Bronchial lymph node (tissue), 1 donor: ENCODE results near the genes GLS2 and PRIM1.

DNA sequence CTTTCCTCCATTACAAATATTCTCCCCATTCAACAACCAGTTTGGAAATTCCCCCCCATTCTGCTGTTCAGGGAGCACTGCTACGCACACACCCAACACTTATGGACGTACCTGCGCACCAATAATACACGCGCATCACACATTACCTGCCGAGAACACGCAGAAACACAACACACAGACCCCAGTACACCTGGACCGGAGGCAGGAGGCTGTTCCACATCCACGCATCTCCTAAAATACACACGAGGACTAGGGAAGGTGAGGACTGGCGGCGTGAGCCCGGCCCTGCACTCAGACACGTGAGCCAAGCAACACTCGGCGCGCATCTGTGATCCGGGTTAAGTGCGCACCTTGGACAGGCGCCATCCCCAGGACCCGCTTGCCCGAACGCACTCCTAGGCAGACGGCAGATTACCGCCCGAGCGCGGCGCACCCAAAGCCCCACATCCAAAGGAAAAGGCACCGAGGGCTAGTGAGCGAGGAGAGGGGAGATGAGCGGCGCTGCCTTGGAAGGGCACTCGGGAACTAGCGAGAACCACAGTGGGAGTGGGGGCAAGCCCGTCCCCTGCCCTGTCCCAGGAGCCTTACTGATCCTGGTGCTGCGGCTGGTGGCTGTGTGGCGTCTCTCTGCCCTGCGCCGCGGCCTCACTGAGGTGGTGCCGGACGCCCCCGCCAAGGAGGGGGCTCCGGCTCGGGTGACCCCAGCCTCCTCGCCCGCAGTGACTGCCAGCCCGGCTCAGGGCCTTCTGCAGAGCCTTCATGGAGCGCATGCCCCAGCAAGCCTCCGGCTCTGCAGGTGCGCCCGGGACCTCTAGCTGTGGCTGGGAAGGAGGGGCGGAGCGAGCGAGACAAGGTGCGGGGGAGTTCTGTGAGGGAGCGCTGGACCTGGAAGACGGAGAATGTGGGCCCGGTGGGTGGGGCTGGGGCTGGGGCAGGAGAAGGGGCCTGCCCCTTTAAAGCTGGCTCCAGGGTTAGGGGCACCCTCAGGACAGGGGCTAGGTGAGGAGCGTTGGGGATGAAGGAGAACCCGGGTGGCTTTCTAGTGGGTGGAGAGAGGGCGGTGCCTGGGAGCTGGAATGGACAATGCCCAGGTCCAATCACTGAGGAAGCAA lies at the start of gene GLS2:
GLS2 (minus strand) TSS at position 813 of the 1,112 bp plus-strand sequence.
- PRO-cap = unidirectional peak, minus-strand start at position 792 of the sequence; bidirectional peak, plus-strand start outside the sequence, minus-strand start at position 1,033 of the sequence

DNA sequence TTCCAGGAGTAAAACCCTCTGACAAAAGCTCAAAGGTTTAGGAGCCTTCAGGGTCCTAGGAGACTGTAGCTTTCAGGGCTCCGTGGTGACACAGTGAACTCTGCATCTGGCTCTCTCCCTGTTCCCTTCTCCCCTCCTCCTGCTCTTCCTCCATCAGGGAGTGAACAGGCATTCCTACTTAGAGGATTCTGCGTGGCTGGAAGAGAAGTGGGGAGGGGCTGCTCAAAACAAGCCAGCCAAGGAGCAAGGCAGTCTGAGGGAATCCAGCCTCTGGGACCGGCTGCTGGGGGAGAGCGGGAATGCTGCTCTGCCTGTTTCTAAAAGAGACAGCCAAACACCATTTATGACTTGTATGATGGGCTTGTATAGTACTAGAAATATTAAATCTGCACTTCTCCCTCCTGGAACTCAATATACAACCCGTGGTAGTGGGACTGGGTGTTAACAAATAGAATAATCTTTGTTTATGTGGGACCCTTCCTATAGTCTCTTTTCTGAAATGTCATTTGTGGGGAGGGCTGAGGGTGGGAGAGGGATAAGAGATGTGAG lies 49.6 kb downstream of the RBMS2 start:
- PRO-cap = no peak

DNA sequence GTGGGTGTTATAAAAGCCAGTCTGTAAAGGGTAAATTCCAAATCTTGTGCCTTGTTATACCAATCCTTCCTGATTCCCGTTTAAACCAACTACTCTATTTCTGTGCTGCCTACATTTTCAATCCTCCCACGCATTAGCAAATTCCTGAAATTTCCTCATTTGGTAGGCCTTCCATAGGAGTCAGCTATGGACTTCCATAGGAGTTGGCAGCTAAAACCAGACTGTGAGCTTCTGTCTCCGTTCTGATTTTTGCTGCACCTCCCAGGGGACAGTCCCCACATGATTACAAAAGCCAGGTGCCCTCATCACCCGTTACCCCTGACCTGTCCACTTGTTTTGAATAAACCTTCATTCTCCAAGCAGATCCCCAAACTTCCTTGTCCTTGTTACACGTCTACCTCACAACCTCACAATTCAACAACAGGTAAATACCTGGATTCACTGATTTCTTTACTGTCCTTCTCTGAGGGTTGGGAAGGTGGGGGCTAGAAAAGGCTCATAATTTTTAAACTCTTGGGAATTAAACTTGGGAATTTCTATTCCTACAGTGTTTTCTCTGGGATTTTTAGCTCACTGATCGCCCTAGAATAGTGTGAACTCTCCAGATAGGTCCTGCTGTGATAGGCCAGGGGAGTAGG lies 35.6 kb downstream of the BAZ2A start:
- PRO-cap = no peak

DNA sequence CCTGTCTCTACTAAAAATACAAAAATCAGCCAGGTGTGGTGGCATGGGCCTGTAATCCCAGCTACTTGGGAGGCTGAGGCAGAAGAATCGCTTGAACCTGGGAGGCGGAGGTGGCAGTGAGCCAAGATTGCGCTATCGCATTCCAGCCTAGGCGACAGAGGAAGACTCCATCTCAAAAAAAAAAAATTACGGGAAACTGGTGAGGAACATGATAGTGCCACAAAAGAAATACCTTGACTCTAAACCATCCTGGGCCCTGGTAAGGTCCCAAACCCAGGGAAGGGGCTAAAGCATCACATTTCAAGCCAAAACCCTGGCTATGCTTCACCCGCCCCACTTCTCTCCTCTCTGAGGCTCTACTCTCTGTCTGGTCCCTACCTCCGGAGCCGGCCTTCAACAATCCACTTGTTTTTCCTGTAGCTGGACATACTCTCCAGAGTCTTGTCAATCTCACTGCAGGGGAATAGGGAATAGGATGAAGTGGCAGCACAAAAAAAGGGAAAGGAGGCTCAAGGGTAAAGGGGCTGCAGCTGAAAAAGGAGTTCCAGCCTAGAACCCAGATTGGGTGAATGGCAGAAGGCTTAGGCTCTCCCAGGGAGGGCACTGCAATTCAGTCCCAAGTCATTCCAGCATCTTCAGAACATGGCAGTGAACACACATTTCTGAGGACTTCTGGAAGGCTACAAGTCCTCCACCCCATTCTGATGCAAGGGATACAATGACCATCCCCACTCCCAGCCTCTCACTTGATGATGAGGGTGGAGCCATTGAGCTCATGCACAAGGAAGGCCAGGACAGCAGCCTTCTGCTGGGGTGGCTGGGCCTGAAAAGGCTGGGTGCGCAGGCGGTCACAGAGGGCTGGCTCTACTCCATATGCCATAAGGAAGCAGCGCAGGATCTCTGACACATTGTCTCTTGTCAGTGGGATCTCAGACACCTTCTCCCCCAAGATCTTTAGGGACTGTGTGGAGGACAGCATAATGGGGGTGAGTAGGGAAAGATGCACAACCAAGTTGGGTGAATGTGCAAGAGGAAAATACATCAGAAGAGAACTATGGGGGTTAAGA lies 26.0 kb downstream of the BAZ2A start:
- PRO-cap = no peak

DNA sequence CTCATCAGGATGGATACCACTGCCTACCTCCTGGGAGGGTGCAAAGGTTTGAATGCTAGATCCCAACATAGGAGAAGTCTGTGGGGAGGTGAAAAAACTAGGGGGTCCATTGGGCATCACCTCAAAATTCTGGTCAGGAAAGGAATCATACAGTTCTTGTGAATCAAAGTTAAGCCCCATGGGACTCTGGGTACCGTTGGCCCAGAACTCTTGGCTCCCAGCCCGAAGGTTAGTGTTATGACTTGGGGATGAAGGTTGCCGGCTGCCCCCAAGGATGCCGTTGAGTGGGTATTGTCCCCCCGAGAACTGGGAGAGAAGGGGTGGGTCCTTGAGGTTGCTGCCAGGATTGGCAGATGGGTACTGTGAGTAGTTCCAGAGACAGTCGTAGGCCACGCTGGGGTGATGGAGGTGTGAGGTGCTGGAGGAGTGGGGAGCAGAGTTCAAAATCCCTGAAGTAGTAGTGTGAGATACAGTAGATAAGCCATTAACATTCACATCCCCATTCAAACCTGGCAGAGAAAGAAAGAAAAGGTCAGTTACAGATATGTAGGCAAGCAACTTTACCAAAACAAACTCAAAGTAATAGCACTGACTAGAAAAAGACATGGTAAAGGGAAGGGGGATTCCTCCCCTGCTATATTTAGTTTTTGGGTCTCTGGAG lies 14.9 kb downstream of the BAZ2A start:
- PRO-cap = no peak

GRCh38 chr12:56635449-56635820 lies 5.3 kb upstream of the BAZ2A start:
- PRO-cap = unidirectional peak, minus-strand start at chr12:56635641; unidirectional peak, minus-strand start at chr12:56635685

GRCh38 chr12:56751725-56752628 lies at the start of gene PRIM1:
Gene PRIM1, minus strand, starts transcription at chr12:56752323.
- PRO-cap = bidirectional peak, plus-strand start at chr12:56751937, minus-strand start at chr12:56751785; bidirectional peak, plus-strand start at chr12:56752453, minus-strand start at chr12:56752372

- PRO-cap = no peak
Observed at GRCh38 chr12:56760544-56760854, 2.6 kb upstream of the HSD17B6 start.

- PRO-cap = no peak
Observed at GRCh38 chr12:56988303-56988757, 6.0 kb upstream of the GPR182 start.

DNA sequence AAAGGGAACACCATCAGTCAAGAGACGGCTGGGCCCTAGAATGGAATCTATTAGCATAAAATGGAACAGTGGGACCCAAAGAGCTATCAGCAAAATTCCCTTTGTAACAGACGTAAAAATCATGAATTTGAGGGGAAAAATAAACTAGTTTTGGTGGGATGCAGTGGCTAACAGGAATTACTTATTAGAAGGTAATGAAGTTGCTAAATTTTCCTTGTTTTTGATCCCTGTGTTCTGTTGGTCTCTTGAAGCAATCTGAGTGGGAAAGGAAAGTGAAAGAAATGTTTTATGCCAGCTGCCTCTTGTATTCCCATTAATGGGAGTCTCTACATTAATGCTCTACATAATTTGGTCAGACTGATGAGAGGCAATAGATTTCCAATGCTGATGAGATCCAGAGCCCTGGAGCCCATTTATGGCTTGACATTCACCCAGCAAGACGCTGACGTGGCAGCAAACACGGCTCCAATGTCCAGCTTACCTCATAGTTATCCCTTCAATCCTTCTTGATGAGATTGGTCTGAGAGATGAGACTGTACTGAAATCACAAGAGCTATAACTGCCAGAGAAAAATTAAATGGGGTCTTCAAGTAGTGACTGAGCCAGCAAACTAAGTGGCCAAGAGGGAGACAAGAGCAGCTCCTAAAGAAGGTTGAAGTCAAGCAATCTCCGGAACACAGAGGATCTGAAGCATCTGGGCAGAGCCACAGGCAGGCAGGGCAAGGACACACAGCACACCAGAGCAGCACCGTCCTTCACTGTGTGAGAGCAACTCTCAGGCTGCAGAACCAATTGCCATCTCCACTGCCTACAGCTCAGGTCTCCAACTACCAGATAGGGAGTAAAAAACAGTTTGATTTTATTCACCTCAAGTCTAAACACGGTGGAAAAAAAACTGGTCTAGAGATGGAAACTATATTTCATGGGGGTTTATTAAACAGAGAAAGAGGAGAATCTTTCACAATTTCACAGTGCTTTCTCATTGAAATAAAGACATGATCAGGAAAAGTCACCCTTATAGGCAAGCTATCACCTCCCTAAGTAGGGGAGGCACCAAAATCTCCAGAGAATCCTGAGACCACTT lies 7.2 kb upstream of the MYO1A start:
- PRO-cap = no peak

GRCh38 chr12:57094456-57095330 lies 5.8 kb downstream of the NAB2 start:
- PRO-cap = no peak

GRCh38 chr12:57095331-57095581 lies 6.3 kb downstream of the NAB2 start:
- PRO-cap = no peak

DNA sequence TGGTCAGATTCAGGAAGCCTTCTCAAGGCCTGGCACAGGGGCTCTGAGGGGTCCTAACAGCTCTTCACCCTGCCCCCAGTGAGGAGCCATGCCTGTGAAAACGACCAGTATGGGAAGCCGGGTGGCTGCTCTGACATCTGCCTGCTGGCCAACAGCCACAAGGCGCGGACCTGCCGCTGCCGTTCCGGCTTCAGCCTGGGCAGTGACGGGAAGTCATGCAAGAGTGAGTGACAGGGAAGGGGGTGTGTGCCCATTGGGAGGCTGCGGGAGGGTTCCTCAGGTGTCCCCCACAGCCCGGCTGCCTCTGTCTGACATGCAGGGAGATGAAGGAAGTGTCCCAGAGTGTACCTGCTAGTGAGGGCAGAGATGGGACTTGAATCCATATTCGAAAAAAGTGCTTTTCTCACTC lies 28.4 kb downstream of the LRP1 start:
- PRO-cap = no peak

DNA sequence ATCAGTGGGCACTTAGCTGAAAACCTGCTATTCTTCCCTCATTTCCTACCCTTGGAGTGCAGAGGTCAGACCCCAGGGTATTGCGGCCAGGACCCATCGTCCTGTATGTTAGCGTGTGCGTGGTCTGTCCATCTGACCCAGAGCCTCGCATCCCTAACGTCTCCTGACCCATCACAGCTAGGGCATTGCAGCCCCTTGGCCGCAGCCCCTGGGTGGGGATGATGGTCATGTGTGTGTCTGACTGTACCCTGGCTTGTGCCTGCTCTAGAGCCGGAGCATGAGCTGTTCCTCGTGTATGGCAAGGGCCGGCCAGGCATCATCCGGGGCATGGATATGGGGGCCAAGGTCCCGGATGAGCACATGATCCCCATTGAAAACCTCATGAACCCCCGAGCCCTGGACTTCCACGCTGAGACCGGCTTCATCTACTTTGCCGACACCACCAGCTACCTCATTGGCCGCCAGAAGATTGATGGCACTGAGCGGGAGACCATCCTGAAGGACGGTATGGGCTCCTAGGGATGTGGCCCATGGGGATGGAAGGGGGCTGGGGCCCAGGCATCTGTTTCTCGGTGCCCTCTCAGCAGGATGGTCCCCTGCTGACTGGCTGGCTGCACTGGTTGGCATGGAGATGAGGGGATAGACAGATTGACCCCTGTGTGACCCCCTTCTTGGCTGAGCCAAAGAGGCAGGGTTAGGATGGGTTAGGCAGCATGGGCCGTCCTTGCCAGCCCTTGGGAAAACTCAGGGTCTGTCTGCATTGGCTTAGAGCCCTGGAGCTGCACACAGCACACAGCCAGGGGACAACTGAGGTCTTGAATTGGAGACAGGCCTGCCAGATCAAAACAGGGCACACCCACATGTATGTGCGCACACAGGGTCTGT lies 30.1 kb downstream of the LRP1 start:
- PRO-cap = no peak

GRCh38 chr12:57160627-57161225 lies 32.4 kb downstream of the LRP1 start:
- PRO-cap = no peak

- PRO-cap = no peak
Observed at GRCh38 chr12:57169389-57169860, 41.1 kb downstream of the LRP1 start.

DNA sequence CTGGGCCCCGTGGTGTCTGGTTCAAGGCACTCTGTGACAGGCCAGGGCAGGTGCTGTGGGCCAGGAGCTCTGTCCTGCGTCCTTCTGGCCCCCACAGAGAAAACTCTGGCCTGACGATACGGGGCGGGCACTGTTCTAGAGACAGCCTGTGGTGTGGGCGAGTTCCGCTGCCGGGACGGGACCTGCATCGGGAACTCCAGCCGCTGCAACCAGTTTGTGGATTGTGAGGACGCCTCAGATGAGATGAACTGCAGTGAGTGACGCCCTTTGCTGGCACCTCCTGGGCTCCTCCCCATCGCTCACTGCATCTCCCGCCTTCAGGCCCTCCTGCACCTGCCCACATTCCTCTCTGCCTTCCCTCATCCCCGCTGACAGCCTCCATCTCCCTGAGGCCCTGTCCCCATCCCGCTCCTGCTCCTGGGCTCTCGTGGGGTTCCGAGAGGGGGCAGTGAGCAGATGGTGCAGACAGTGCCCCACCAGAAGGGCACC lies 22.8 kb upstream of the NXPH4 start:
- PRO-cap = no peak

DNA sequence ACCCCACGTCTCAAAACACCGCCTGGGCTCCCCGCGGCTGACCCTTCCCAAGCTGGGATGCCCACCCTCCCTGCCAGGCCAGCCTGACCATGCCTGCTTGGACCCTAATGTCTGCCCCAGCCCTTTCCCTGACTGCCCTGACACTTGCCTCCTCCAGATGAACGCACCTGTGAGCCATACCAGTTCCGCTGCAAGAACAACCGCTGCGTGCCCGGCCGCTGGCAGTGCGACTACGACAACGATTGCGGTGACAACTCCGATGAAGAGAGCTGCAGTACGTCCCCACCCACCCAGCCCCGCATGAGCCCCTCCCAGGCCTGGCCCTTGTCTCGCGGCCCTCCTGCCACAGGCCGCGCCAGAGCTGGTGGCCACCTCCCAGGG lies 14.3 kb upstream of the NXPH4 start:
- PRO-cap = no peak

GRCh38 chr12:57207514-57207713 lies 9.2 kb upstream of the NXPH4 start:
- PRO-cap = no peak

DNA sequence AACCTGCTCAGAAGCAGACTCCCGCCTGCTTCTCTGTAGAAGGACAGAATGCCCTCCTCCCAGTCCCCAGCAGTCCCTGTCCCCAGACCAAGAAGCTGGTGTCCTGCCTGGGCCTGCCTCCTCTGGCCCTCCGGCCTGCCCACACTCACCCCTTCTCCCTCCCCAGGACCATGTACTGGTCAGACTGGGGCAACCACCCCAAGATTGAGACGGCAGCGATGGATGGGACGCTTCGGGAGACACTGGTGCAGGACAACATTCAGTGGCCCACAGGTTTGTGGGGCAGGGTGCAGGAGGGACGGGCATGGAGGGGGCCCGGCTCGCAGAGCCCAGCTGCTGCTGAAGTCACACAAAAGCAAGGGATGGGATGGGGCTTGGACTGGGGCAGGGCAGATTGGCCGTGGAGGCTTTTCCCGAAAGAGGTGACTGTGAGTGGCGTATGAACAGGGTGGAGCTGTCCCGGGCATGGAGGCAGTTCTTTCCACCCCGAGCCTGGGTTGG lies 8.0 kb upstream of the NXPH4 start:
- PRO-cap = no peak